Psoas muscle (tissue), 2 donors: Measurements from ENCODE around the gene SP140.

DNA sequence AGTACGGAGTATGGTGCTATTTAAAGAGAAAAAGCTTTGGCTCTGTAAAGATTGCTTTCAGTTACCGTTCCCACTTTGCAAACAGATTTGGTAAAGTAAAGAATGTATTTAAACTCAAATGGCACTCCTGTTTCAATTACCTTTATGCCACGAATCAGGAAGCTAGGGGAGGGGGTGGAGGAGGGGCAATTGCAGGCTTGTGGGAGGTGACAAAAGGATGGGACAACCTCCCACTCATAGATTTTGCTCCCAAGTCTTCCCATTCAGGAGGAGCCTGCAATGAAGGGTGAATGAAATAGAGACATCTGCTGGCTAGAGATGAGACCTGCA is 2.5 kb upstream of the PID1 start:
- PRO-cap, 2 experiments: no peak in any of the 2 experiments

GRCh38 chr2:229335771-229336378 is 64.8 kb upstream of the PID1 start:
- PRO-cap, 2 experiments: no peak in any of the 2 experiments

DNA sequence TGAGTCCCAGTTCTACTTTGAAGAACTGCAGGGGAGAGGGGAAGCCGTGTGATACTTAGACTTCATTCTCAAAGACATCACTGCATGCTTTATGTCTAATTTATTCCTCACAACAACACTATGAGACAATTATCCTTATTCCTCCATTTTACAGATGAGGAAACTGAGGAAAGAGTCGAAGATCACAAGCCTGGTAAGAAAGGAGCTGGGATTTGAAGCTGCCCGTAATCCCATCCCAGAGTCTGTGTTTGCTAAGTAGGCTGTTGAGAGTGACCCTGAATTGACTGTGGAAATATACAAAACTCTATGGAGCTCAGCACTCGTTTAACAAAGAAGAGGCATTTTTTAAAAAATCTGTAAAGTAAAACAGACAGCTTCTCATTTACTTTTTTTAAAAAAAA is 136.7 kb upstream of the PID1 start:
- PRO-cap, 2 experiments: no peak in any of the 2 experiments

DNA sequence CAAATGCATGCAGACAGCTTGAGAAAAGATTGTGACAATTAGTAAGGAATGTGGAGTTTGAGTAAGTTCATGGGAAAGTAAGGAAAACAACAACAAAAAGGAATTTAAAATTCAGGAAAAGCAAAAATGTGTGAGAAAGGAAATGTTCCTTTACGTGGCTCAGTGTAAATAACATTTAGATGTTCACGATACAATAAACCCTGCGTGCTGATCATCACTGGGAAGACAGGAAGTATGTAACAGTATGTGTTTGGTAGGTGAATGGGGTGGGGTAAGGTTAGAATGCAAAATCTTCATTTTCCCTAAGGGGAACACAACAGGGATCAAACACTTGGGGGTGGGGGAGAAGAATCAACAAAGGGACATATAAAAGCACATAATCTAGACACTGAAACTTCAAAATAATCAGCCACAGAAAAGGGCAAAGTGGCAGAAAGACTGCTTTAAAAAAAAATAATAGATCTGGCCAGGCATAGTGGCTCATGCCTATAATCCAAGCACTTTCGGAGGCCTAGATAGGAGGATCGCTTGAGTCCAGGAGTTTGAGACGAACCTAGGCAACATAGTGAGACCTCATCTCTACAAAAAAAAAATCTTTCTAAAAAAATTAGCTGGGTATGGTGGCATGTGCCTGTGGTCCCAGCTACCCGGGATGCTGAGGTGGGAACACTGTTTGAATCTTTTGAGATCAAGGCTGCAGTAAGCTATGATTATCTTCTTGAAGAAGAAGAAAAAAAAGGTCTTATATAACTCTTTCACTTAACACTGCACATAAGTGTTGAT is 72.5 kb downstream of the TRIP12 start:
- PRO-cap, 2 experiments: no peak in any of the 2 experiments

DNA sequence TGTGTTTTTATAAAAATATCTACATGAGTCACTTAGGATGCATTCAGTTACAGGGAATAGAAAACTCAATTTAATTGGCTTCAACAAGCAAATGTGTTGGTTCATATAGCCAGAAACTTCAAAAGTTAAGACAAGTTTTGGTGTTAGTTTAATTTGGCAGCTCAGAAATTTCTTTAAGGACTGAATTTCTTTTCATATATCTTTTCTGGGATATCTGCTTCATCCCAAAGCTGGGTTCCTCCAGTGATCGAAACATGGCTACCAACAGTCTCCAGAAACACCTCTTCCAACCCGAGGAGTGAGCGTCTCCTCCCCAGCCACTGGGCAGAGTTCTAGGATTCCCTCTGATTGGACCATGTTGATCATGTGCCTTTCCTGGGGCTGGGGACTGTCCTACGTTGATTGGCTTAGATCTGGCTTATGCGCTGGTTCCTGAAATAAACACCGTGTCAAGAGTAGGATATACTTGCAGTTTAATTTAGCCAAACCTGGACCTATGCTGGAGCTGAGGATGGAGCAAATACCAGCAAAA is 55.4 kb upstream of the SLC16A14 start:
- PRO-cap, 2 experiments: no peak in any of the 2 experiments

DNA sequence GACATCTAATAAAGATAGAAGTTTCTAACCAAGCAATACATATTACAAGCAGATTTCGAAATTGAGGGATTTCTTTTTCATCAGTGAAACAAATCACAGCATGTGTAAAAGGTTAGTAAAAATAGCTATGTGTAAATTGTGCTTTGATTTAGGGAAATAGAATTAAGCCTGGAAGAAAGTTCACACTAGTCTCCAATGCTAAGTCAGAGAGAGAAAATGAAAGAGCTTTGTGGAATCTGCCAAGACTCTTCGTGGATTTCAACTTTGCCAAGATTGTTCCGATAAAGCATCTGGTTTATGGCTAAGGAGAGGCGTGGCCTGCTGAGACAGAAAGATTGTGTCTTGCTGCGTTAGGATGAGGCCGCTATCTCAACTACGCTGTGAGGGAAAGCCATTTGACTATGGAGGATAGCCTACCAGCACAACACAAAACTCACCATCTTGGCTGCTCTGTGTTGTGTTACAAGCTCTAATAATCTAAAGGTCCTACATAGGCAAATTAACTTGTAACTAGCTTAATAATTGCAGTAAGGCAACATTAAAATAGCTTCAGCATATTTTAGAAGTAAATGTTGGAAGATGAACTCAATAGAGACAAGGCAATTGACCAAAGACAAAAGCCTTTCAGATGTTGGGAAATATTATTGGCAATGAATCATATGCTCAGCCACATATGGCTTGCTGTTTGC is 60.3 kb upstream of the SLC16A14 start:
- PRO-cap, 2 experiments: no peak in any of the 2 experiments

DNA sequence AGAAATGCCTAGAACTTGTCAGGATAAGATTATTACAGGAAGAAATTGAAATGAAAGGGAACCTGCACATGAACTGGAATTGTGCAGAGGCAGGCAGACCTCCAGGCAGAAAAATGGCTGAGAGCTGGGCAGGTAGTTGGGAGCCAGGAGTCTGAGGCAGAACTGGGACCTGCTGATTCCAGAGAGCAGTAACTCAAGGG is 552 bp upstream of the SP110 start:
- PRO-cap, 2 experiments: no peak in any of the 2 experiments

GRCh38 chr2:230225371-230226257 is at the start of gene SP140:
SP140 (plus strand) TSS chr2:230225736.
- PRO-cap, 2 experiments: no peak in any of the 2 experiments

DNA sequence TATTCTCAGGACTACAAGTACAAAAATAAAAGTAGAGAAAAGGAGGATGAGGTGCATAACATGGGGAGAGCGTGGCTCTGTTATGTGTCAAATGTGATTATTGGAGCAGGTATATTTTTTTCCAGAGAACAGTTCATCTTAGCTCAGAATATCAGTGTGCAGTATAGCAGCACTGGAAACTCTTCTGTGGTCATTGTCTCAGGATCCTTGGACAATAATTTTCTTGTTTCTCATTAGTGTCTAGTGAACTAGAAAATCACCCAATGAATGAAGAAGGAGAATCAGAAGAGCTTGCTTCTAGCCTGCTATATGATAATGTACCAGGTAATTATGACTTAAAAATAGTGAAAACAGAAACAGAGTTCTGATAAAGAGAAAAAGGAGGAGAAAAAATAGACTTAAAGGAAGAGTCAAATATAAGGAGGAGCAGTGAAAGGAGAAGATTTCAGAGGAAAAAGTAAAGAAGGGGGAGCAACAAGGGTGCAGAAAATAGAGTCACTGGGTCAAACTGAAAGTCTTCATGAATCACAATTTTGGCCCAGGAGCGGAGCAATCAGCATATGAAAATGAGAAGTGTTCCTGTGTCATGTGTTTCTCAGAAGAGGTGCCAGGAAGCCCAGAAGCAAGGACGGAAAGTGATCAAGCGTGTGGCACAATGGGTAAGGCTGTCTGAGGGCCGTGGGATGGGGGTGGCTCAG is 43.9 kb downstream of the SP140 start:
- PRO-cap, 2 experiments: no peak in any of the 2 experiments

DNA sequence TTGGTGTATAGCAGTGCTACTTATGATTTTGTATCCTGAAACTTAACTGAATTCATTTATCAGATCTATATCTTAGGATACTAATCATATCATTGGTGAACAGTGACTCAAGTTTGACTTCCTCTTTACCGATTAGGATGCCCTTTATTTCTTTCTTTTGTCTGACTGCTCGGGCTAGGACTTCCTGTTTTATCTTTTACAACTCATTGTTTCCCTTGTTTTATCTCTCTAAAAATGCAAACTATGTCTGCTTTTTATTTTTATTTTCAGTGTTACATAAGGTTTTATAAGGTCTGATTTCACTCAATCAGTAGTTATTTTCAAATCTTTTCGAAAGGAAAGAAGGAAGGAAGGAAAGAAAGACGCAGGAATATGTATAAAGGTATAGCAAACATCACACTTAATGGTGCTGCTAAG is 23.7 kb downstream of the SP100 start:
- PRO-cap, 2 experiments: no peak in any of the 2 experiments

DNA sequence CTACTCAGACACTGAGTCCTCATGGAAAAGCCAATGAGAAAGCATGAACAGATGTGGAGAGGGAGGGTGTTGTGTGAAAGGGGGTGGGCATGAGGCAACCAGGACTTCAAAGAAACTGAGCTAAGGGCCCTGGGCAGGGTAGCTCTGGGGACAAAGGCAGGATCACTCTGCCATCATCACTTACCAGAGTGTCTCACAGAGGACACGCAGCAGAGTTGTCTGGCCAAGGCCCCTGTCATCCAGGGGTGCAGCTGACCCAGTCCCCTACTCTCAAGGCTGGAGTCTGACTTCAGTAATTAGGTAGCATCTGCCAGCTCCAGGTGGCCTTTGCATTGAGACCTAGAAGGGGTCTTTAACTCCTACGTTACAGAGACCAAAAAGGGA is 32.6 kb downstream of the SP100 start:
- PRO-cap, 2 experiments: no peak in any of the 2 experiments

DNA sequence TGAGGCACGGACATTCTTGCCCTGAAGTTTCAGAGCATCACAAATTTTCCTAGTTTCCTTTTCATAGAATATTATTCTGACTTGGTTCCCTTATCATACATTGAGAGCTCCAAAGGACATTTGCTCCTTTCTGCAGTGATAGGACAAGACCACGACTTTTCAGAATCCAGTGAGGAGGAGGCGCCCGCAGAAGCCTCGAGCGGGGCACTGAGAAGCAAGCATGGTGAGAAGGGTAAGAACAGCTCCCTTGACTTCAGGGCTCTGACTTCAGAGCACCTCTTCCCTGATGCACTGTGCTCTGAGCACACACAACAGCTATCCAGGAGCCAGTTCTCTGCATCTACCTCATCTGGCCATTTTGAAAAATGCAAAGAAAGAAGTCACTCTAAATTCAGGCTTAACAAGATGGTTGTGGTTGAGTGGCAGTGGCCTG is 51.0 kb downstream of the SP100 start:
- PRO-cap, 2 experiments: no peak in any of the 2 experiments

DNA sequence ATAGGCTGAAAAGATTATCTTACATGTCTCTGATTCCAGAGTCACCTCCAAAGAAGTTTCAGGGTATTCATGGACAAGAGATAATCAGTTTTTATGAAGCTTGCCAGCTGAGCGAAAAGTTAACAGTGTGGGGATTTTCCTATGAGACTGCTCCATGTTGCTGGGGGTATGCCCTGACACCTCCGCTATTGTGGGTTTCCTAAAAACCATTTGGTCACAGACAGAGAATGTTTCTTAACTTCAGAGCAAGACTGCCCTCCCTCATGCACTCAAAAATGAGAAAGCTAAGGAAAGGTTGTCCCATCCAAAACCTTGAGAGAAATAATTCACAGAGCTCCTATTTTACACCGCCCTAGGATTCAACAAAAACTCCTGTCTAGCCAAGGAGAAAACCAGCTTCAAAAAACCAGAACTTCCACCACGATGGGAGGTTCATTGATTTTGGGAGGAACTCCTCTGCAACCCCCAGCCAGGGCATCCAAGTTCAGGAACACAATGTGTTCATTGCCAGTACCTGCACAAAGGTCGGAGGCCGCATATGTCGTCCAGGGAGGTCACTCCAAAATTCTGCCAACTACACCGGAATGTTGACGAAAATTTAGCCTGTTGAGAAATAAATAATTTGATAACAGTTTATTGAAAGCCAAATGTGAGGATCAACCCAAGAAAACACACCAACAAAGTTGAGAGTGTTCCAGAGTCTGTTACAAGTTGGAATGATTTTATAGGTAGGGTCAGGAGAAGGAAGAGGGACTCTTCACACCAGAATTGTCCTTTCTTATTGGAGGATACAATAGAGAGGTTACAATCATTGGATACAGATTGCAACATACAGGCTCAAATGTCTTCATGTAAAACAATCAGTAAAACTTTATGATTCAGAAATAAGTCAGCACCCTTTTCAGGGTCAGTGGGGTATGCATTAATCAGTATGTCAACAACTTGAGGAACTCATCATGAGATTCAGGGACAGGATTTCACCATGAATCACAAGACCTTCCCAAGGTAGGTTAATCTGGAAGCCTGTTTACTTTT is 104.4 kb downstream of the SP100 start:
- PRO-cap, 2 experiments: no peak in any of the 2 experiments

DNA sequence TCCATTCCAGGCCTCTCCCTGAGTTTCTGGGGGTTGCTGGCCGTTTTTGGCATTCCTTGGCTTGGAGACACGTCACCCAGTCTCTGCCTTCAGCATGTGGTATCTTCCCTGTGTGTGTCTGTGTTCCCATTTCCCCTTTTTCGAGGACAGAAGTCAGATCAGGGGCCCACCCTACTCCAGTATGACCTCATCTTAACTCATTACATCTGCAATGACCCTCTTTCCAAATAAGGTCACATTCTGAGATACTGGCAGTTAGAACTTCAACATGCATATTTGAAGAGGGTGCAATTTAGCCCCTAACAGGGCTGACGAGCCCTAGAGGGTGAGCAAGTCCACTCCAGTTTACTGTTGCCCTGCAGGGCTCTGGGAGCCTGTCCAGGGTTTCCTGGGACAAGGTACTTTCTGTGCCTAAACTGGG is 45.4 kb upstream of the CAB39 start:
- PRO-cap, 2 experiments: no peak in any of the 2 experiments

DNA sequence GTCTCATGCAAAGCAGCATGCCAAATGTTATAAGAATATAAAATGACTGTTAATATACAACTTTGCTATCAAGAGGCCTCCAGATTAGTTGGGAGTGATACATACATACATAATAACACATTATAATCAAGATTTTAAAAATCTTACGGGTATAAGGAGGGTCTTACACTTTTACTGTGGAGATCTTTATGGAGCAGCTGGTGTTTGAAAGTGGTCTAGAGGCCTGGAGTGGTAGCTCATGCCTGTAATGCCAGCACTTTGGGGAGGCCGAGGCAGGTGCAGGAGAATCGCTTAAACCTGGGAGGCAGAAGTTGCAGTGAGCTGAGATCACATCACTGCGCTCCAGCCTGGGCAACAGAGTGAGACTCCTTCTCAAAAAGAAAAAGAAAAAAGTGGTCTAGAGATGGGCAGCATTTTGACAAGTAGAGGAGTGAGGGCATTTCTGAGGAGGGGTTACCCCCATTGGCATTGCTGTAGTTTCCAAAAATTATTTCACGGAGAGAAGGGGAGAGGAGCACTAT is 34.3 kb downstream of the CAB39 start:
- PRO-cap, 2 experiments: no peak in any of the 2 experiments

DNA sequence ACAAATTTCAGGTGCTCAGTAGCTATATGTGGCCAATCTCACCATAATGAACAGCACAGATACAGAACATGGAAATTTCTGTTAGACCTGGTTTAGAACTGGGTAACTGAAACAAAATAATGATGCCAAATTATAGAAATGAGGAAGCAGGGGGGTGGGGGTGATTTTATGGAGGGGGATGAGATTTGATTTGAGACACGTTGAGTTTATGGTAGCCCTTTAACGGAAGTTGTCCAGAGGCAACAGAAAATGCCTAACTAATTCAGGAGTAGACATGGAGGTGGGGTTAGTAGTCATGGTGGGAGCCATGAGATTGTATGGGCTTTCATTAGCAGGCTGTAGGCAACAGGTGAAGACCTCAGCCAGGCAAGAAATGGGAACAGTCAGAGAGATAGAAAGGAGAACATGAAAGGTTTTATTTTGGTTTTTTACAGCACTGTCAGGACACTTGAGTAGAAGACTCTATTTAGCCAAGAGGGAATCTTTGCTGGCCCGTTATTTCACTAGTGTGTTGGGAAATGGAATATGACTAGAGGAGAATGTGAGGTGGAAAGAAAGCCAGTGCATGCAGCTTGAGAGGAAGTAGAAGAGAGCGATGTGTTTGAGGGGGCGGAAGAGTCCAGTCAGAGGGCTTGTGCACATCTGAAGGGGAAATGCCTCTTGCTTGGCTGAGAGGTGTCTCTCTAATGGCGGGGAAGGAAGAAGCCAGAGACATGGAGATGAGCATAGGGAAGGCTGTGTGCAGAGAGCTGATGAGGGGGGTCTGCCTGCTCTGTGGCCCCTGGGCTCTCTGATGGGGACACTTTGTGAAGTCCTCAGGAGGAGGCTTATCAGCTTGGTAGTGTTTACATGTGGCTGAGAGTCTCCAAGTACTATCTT is 67.1 kb upstream of the ITM2C start:
- PRO-cap, 2 experiments: no peak in any of the 2 experiments

GRCh38 chr2:230820253-230820870 is 44.4 kb upstream of the ITM2C start:
- PRO-cap, 2 experiments: no peak in any of the 2 experiments

DNA sequence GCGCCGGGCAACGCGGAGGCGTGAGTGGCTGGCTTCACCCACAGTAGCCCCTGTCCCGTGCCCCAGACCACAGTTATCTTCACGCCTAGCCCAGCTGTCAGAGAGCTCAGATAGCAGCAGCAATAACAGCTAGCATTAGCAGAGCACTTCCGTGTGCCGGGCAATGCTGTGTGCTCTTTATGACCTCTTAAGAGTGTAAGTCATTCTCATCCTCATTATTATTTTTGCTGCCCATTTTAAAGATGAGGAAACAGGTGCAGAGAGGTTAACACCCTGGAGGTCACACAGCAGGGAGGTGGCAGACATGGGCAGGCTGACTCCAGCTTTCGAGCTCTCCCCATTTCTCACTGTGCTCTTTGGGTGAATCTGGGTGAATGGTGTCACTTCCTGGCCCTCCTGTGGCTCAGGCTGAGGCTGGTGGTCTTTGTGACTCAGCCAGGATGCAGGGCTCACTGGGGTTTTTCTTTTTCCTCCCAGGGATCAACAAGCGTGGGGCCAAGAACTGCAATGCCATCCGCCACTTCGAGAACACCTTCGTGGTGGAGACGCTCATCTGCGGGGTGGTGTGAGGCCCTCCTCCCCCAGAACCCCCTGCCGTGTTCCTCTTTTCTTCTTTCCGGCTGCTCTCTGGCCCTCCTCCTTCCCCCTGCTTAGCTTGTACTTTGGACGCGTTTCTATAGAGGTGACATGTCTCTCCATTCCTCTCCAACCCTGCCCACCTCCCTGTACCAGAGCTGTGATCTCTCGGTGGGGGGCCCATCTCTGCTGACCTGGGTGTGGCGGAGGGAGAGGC is 13.0 kb downstream of the ITM2C start:
- PRO-cap, 2 experiments: no peak in any of the 2 experiments

- PRO-cap, 2 experiments: no peak in any of the 2 experiments
Observed at GRCh38 chr2:231199223-231199629, 795 bp downstream of the ARMC9 start.

DNA sequence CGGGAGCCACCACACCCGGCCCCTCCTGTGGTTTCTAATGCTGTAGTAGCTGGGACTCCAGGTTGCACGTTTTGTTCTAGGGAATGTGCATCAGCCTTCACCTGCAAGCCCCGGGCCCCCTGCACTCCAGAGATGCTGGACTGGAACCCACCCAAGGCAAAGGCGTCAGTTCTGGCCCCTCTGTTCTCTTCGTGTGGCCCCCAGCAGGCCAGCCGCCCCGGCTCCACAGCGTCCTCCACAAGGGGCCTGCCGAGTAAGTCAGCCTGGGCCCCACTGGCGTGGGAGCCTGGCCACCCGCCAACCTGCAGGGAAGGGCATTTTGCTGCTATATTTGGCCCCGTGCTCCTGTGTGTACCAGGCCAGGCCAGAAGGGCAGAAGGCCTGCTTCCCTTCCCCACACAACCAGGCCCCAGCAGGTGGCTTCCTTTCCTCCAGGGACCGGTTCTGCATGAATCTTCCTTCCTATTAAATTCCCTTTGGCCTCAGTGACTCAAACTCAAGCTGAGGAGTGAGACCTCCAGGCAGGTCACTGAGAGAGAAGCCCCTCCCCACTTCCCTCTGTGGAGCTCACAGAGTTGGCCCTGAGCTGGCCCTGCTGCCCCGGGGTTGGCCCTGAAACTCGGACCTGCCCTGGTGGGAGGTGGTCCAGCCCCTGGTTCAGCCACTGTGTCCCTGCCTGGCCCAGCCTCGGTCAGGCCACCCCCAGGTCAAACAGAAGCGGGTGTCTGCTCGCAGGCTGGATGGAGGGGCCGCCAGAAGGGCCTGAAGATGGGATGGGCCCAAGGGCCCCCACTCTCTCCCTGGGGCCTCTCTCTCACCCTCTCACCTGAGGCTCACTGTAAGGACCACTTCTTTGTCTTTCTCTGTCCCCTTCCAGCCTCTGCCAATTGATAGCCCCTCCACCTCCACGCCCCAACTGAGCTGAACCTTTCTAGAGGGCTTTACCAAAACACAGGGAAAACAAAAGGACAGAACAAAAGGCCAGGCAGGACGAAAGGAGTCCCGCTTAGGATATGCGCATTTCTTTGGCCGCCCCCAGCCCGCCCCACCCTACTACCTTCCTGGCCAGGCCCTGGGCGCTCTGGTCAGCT is 25.3 kb upstream of the B3GNT7 start:
- PRO-cap, 2 experiments: no peak in any of the 2 experiments